Right ventricle myocardium (tissue), 1 donor: ENCODE measurements around the gene SHMT1.

DNA sequence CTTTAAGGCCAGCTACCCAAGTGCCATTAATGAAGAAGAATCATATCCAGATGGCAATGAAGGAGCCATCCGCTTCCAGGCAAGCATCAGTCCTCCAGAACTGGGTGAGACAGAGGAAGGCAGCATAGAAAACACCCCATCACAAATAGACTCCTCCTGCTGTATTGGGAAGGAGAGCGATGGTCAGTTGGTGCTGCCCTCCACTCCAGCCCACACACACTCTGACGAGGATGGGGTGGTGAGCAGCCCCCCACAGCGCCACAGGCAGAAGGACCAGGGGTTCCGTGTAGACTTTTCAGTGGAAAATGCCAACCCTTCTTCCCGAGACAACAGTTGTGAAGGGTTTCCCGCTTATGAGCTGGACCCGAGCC lies 2.3 kb downstream of the SMCR8 start:
- PRO-cap, 2 experiments = no peak in any of the 2 experiments

DNA sequence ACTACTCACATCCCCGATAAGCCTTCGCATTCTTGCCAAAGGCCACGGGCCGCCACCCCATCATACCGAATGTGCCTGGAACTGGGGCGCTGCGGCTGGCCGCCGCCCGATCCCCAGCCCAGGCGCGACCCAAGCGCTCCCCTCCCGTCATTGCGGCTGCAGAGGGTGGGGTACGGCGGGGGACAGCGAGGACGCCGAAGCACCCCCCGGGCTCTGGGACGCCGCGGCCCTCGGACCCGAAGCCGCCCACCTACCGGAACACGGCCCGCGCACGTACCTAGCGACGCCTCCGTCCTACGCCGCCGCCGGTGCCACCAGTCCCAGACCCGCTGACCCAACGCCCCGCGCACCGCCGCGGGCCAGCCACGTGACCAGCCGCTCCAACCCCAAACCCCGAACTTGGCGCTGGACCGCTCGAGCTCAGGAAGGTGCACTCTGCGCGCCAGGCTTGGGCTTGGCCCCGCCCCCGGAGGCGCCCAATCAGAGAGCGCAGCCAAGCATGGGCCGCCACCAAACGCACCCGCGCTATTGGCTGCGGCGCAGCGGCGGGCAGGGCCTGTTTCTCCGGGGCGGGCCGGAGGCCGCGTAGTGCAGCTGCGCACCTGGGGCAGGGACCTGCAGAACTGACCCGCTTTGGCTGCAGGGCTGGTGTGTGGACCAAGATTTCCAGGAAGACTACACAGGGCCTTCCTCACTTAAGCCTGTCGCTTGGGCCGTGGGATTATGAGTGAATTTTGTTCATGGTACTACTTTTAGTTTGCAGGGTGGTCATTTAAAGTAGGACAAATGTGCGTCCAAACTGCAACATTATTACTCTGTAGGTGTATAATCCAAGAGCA lies at the start of gene SHMT1:
Gene SHMT1, minus strand, starts transcription at position 456 of the 839 bp plus-strand sequence.
- PRO-cap, 2 experiments = peak in 2 of 2 experiments; most common plus-strand start position 568 of the sequence (in 2); most common minus-strand start position 401 of the sequence (in 2)

- PRO-cap, 2 experiments = no peak in any of the 2 experiments
Observed at GRCh38 chr17:19000402-19001401, 3.9 kb downstream of the FAM83G start.

DNA sequence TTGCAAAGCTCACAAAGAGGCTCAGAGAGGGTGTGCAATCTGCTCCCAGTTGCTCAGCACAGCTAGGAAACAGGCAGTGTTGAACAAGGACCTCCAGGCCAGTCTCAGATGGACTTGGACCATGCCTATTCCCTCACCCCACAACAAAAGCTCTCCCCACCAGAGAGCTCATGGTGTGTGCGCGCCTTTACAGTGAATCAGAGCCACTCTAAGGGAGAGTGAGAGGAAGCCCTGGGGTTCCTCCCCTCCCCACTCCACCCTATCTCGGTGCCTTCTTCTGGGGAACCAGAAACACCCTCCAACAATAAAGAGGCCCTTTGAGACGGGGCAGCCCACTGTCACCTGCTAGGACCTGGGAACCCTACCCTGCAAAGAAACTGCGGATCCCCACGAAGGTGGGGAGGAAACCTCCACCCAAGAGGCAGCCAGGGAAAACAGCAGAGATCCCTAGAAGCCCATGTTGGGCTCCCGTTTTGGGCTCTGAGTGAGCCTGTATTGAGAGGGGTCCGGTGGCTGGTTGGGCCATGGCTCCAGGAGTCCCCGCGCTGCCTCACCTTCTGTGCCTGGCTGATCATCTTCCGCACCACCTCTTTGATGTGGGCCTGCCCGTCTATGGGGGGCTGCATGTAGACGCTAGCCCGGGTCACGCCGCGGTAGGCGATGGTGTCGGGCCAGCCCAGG lies 1.5 kb downstream of the FAM83G start:
- PRO-cap, 2 experiments = no peak in any of the 2 experiments

DNA sequence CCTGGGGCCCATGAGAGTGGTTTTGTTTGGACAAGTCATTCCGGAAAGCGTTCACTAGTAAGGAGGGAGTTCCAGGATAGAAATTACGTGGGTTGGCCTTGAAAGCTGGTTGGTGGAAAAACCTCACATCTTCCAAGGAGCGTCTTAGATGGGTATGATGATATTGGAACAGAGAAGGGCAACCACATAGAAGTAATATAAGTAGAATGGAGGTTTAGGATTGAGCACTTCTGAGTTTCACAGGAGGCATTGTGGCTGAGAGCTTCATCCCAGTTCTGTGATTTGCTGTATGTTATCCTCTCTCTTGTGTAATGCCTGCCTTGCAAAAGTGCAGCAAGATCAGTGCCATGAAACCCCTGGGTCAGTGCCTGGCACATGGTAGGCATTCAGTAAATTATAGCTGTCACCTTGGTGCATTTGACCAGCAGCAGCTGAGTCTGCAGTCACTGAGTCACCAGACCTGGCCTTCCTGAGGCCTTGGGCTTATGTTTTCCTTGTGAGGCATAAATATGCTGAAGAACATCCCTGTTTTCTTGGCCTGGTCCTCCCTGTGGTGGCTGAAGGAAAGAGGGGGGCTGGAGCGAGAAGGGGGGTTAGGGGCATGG lies 26.3 kb downstream of the EPN2 start:
- PRO-cap, 2 experiments = no peak in any of the 2 experiments

- PRO-cap, 2 experiments = no peak in any of the 2 experiments
Observed at GRCh38 chr17:19642620-19642840, 6.0 kb upstream of the ALDH3A2 start.

- PRO-cap, 2 experiments = no peak in any of the 2 experiments
Observed at GRCh38 chr17:19795946-19796353, 47.9 kb upstream of the ALDH3A1 start.

DNA sequence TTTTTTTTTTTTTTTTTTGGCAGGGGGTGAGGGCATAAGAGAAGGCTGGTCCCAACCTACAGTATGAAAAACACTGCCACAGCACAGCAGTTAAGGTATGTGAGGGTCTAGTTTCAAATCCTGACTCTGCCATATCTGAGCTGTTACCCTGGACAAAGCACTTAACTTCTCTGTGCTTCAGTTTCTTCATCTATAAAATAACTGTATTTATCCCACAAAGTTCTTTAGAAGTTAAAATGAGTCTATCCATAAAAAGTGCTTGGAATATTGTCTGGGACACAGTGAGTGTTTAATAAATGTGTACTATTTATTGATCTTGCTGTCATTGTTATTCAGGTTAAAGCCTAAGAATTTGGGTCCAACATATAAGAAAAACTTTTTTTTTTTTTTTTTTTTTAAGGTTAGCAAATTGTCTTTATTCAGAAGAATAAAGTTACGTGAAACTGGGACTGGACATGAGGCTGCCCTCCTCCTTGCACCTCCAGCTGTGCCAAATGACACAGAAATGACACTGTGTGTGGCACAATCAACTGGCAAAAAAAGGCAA lies 31.3 kb downstream of the AKAP10 start:
- PRO-cap, 2 experiments = no peak in any of the 2 experiments

- PRO-cap, 2 experiments = no peak in any of the 2 experiments
Observed at GRCh38 chr17:19966253-19967015, 11.2 kb downstream of the AKAP10 start.

DNA sequence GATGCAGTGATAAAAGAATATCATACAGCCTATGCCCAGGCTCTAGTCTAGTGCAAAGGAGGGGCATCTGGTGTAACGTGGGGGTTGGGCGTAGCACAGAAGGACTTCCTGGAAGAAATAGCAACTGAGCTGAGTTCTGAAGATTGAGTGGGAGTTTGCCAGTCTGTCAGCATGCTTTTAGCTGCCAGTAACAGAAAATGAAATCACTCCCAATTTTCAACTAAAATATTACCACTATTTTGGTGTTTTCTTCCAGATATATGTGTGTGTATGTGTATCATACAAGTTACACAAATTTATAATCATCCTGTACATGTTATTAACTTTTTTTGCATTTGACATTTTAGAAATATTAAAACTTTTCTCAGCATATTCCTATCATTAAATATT lies 197.0 kb downstream of the SPECC1 start:
- PRO-cap, 2 experiments = no peak in any of the 2 experiments

GRCh38 chr17:20215222-20215459 lies 206.0 kb downstream of the SPECC1 start:
- PRO-cap, 2 experiments = no peak in any of the 2 experiments

DNA sequence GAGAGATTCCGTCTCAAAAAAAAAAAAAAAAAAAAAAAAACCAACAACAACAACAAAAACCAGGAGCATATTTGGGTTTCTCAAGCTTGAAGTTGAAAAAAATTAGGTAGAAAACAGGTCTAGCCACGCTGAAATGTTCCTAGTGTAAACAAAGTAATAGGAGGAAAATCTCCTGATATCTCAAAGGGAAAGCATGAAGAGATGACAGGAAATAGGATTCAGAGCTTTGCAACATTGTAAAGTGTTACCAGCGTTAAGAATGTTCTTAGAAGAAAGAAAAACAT lies 48.5 kb upstream of the CDRT15L2 start:
- PRO-cap, 2 experiments = no peak in any of the 2 experiments

DNA sequence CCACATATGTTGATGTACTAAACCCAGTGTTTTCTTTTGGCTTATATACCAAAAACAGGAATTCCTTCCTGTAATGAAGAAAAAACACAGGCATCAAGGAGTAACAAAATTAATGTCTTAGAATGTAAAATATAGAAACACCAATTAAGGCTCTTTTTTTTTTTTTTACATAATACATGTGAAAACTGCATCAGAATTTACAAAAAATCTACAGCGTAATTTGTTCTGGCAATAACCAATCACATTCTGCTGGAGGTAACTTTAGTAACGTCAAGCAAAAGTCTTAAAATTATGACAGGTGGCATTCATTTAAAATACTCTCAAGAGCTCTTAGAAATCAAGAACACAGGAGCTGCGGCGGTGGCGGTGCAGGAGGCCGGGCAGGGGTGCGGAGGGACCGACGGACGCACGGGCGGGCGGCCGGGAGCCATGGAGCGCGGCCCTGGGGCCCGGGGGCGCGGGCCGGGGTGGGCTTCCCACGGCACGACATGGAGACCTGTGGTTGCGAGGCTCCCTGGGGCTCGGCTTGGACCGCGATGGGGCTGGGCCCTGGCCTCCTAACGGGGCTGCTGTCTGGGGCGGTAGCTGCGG lies 202.4 kb downstream of the USP22 start:
- PRO-cap, 2 experiments = no peak in any of the 2 experiments

GRCh38 chr17:20852023-20853248 lies 190.4 kb downstream of the USP22 start:
- PRO-cap, 2 experiments = no peak in any of the 2 experiments

DNA sequence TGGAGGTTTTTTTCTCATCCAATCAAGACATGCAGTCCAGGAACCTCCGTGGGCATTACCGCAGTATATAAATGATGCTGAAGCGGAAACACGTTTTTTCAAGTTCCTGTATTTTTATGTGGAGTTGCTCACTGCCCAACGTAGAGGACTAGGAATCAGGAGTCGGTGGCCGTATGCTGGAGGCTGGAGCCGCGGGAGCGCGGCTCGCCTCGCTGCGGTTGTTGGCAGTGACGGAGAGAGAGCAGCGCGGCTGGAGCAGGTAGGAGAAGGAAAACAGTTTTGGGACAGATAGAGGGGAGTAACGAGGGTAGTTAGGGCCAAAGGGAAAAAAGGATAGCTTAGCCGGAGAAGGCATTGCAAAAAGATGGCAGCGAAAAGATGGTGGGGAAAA lies 174.4 kb downstream of the USP22 start:
- PRO-cap, 2 experiments = no peak in any of the 2 experiments

- PRO-cap, 2 experiments = no peak in any of the 2 experiments
Observed at GRCh38 chr17:20957890-20958196, 85.0 kb downstream of the USP22 start.

DNA sequence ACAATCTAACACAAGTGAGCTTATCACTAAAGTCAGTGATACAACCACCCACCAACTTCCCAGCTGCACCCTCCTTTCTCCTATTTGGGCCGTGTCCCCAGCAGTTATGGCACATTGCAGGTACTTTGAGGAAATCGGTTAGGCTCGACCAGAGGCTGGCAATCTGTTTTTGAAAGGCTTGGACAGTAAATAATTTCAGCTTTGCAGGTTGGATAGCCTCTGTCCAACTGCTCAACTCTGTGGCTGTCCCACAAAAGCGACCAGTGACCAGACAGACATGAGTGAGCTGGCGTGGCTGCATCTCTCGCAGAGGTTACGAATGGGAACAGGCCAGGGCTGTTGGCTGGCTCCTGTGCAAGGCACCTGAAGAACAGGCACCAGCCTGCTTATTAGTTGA lies 25.9 kb downstream of the USP22 start:
- PRO-cap, 2 experiments = no peak in any of the 2 experiments

DNA sequence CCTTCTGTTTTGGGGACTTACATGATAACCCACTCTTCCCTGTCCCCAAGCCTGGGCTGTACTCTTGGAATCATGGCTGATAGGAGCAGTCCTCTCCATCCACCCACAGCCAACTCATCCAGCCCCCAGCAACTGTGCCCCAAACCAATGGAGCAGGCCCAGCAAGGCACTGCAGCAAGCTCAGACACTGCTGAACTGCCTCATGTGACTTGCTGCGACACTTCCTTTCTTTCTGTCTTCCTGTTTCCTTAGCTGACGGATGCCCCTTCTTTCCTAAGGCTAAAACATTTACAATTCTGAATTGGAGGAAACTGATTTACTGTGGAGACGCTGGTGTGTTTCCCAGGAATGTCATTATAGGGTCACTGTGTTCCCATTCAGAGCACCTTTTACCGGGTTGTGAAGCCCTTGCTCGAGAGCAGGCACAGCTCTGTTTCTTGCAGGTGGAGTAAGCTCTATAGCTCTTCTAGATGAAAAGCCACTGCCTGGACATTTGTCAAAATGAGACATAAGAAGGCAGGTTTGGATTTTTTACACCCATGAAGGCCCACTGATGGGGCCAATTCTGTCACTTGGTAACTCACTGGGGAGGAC lies 27.5 kb downstream of the TMEM11 start:
- PRO-cap, 2 experiments = peak in 1 of 2 experiments; most common minus-strand start position 173 of the sequence (in 1)

- PRO-cap, 2 experiments = no peak in any of the 2 experiments
Observed at GRCh38 chr17:21227923-21228793, 14.2 kb upstream of the TMEM11 start.

DNA sequence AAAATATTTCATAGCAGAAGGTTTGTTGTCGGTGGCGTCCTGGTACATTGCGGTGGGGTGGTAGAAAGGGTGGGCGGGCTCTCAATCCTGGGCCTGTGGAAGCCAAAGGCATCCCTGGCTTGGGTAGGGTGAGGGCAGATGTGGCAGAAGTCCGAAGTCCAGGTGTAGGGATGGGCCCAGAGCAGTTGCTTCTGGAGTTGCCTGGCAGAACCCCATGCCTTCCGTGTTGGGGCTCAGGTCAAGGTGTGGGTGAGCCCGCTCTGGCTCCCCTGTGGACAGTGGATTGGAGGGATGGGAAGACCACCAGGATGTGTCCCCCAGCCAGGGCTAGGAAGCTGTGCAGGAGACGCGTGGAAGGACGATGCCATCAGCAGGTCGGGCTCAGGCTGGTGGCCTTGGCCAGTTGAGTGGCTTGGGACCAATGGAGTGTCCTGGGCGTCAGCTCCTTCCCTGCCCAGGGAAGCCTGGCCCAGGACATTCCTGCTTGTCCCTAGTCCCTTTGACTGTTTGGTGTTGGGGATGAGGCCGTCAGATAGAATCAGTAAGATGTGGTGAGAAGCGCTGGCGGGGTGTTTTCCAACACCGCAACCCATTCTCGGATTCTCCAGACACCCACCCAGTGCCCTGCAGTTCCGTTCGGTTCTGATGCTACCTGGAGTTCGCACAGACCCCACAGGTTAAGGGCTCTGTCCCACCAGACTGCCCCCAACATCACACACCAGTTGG lies 21.1 kb downstream of the MAP2K3 start:
- PRO-cap, 2 experiments = no peak in any of the 2 experiments